LUHMES (cell line): ENCODE data around the genes IFT27, PVALB and TEX33.

GRCh38 chr22:36464755-36465658 lies 16.4 kb downstream of the TXN2 start:
- PRO-cap: no peak

DNA sequence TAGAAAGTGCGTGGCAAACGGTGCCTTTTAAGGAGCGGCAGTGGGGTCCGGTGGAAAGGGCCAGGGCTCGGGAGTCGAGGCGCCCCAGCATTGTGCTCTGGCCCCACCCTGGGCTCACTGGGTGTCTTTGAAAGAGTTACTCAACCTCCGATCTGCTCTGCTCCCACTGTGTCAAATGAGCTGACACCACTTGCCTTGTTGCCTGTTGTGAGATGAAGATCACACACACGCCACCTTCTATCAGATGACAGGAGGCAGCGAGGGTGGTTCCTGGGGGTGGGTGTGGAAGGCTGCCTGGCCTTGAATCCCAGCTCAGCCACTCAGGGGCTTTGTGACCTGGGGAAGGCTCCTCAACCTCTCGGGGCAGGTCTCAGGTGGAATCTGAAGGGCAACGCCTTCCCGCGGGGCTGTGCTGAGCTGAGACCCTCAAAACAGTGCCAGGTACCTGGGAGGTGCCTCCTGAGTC lies 15.7 kb downstream of the TXN2 start:
- PRO-cap: no peak

GRCh38 chr22:36466764-36467950 lies 14.3 kb downstream of the TXN2 start:
- PRO-cap: no peak

DNA sequence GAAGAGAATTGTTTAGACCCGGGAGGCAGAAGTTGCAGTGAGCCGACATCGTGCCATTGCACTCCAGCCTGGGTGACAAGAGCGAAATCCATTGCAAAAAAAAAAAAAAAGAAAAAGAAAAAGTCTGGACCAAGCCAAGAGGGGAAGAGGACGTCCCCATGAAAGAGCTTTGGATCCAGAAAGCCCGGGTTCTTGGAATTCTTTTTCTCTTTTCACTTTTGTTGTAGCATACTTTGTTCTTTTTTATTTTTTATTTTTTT lies 6.5 kb upstream of the TXN2 start:
- PRO-cap: no peak

DNA sequence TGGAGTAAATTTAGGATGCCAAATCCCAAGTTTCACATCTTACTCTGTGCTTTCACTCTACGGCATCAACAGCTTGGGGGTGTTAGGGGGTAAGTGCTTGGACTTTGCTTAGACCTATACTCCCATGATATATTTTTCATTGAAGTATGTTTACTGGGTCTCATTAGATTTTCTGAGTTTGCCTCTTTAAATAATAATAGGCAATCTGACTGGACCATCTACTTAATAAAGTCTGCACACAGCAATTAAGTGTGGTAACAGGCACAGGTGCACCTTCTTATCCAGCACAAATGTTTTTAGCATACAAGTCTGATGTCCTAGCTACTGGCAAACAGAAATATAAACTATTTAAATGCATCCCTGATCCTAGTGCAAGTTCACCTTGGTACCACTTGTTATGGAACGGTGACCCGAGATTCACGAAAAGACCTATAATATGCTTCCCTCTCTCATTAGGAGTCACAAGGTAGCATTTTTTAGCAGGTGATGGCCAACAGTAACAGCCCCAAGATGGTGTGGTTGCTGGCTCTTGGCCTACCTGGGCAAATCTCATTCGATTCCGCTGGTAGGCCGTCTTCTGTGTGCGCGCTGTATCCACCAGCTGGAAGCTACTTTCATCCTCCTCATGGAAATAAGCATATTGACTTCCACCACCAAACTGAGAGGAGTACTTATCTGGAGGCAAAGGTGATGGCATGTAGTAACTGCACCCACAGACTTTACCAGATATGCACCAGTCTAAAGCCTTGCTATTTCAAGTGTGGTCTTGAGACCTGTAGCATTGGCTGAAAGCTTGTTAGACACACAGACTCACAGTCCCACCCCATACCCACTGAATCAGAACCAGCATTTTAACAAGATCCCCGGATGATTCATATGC lies 4.7 kb downstream of the EIF3D start:
- PRO-cap: no peak

GRCh38 chr22:36775518-36776748 lies at the start of gene IFT27:
Gene IFT27, minus strand, starts transcription at chr22:36776119.
- PRO-cap: unidirectional peak, minus-strand start at chr22:36776083; unidirectional peak, minus-strand start at chr22:36776118; bidirectional peak, plus-strand start at chr22:36776530, minus-strand start at chr22:36776352

DNA sequence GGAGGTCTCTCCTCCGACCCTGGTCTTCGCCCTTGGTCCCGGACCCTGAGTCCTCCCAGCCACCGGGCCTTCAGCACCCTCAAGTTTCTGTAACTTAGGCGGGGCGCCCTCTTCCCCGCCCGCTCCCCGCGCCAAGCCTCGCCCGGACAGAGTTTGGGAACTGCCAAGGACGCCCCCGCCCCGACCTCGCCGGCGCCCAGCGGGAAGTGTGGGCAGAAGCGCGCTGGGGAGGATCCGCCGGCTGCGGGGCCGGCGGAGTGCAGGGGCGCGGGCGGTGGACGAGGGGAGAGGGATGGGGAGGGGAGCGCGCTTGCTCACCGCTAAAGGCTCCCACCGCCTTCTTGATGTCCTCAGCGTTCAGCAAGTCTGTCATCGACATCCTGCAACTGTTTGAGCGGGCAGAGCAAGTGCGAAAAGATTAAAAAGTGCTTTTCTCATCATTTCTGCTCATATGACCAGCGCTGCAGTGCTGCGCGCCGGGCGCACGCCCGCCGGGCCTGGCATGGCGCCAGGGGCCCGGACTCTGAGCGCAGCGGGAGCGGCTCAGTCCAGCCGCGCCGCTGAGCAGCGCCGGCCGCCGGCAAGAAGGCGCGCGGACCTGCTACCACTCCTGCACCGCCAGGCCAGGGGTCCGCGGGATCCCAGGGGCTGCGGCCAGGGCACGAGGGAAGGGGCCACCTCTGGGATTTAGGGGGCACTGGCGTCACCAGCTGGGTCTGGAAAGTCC lies at the start of gene PVALB:
Gene PVALB, minus strand, starts transcription at position 409 of the 727 bp plus-strand sequence.
- PRO-cap: no peak

GRCh38 chr22:37007560-37008036 lies at the start of gene TEX33:
Gene TEX33, minus strand, starts transcription at chr22:37007851.
- PRO-cap: no peak

DNA sequence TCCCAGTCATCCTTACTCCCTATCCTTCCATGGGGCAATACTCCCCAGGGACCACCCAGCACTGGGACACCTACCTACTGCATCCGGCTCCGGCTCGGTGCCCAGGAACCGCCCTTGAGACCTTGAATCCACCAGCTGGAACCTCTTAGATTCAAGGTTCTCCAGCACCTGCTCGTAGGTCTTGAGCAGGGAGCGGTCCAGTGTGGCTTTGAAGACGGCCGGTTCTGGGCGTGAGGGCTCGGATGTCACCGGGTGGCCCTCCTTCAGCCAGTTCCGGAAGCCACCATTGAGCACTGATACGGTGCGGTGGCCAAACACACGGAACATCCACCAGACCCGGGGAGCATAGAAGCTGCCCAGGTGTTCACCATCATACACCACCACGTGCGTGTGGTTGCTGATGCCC lies 1.2 kb downstream of the TST start:
- PRO-cap: no peak

DNA sequence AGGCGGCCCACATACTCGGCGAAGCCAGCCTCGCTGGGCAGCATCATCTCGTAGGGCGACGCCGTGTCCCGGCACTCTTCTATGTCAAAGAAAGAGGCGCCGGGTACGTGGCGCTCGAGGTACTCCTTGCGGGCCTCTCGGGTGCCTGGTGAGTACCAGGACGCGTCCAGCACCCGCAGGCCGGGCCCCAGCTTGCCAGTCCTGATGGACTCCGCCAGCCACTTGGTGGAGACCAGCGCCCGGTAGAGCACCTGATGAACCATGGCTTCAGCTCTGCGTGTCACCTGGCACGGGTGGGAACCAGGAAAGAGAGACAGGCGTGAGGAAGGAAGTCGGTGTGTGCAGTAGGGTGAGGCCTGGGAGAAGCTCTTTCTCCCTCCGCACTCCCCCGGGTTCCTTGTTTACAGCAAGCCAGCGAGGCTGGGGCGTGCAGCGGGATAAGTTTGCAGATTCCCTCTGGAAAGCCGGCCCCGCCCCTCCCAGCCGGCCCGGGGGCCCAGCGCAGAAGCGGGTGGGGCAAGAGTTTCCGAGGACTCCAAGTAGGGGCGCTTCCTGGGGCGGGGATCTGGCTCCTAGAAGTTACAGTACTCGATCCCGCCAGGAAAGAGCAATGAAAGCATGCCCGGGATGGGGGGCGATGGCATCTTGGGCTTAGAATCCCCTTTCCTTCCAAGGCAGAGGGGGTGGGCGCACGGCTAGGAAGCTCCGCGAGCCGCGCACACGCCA lies 614 bp downstream of the TST start:
- PRO-cap: unidirectional peak, plus-strand start at position 552 of the sequence

DNA sequence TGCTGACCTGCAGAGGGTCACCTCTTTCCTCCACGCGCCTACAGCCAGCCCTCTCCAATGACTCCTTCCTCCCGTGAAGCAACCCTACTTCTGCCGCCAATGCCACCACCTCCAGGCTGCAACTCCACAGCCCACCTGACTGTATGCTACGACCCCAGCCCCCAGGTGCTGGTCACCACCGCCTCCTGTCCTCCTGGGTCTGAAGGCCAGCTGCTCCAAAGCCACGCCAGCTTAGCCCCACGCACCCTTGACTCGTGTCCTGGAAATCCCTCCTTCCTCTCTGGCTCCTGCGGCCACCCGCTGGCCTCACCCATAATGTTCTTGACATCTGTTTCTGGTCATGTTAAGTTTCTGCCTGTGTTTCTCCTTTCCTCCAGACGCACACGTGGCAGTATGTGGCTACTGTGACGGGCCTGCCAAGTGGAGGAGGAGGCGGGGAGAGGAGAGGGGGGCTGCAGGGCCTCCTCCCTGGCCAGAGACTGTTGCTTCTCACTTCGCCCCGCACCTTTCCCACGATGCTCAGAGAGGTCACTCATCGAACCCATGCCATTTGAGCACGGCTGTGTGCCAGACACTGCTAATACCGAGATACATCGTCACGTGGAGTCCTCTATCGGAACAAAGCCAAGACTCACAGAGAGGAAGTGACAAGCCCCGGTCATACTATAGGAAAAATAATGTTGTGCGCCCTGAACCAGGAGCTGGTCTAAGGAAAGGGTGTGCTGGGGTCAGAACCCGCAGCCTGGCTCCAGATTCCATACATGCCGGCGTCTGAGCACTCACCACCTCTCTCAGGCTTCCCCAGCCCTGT lies 11.6 kb downstream of the C1QTNF6 start:
- PRO-cap: no peak

- PRO-cap: bidirectional peak, plus-strand start at chr22:37199553, minus-strand start at chr22:37199424
These were observed 11.3 kb upstream of the C1QTNF6 start for GRCh38 chr22:37199267-37199753.

GRCh38 chr22:37301090-37301612 lies 18.8 kb downstream of the CYTH4 start:
- PRO-cap: no peak

DNA sequence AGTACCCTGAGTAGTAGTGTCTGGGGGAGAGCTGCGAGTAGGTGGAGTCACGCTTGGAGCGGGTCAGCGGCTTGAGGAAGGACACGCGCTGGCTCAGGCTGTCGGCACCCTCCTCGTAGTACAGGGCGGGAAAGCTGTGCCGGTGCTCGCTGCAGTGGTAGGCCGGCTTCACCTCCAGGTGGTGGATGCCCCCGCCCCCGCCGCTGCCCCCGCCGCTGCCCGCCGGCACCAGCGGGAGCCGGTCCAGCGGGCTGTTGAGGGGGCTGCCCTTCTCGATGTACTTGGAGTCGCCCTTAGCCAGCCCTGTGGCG lies 54.1 kb downstream of the ELFN2 start:
- PRO-cap: no peak

GRCh38 chr22:37484821-37485426 lies 1.3 kb downstream of the MFNG start:
- PRO-cap: bidirectional peak, plus-strand start at chr22:37485332, minus-strand start at chr22:37485128

- PRO-cap: no peak
These were observed 2.8 kb downstream of the LGALS2 start for GRCh38 chr22:37577128-37577362.

- PRO-cap: no peak
These were observed 12.8 kb downstream of the GGA1 start for GRCh38 chr22:37621308-37621883.

DNA sequence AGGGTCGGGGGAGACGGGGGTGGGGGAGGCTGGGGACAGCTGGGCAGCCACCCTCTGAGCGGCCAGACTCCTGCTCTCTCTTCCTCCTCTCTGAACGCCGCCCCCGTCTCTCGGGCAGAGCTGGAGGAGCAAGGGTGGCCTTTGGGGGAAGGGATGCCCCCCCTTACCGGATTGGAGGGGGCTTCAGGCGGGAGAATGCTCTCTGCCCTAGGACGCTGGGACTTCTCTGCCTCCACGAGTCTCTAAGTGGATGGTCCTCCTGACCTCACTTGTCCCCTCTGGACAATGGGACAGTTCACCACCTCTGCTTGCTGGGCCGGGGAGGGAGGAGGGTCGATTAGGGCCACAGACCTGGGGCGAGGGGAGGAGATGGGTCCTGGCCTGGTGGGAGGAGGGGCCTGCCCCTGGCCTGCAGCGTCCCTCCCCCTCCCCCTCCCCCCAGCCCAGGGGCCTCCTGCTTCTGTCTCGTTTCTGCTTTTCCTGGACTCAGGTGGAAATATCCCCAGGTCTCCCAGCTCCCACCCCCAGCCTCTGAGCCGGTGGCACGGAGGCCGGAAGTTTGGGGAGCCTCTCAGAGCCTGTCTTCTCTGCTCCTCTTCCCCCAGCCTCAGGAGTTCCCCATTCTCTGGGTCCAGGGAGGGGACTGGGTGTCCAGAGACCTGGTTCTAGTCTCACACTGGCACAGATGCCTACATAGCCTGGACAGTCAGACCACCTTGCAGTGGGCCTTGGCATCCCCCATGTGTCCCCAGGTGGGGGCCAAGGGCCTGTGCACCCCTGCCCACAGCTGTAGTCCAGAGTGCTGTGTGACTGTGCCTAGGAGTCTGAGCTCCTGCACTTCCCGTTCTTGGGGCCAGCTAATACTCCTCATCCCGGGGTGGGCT lies 679 bp downstream of the SH3BP1 start:
- PRO-cap: no peak

GRCh38 chr22:37660111-37660812 lies 1.7 kb downstream of the PDXP start:
- PRO-cap: no peak

DNA sequence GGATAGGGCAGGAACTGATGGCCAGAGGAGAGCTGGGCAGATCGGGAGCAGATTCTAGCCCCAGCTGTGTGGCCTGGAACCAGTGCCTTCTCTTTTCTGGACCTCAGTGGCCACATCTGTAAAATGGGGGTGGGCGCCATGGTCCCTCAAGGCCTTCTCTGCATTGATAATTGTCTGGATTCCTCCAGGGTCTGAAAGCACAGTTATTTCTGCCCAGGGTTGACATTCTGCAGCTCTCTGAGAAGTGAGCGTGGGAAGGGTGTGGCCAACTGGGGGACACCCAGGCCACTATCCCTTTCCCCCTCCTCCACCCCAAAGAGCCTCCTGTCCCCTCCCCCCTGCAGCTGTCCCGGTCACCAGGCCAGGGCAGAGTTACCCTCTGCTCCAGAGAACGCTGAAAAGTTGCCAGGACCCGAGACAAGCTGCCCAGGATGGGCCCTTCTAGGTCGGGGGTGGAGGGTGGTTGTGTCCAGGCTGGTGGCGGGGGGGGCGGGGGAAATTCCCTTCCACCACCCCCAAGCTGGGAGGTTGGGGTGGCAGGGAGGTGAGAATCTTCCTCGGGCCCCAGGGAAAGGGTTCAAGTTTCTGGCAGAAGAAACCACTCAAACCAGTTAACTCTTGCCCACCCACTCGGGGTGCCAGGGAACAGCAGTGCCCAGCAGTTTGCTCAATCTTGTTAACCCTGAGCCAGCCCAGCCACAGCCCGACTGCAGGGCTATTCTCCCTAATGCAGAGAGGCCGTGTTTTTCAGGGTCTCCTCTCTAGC lies 491 bp downstream of the LGALS1 start:
- PRO-cap: no peak